Metastatic Breast Carcinoma in the Ovary (tissue), 3 donors: ENCODE measurements around the genes ABHD17B and TMC1.

- PRO-cap, 3 experiments: peak in 1 of 3 experiments; most common plus-strand start chr9:70076910 (in 1); most common minus-strand start chr9:70076719 (in 1)
Observed at GRCh38 chr9:70076436-70077187, 33.0 kb downstream of the MAMDC2 start.

DNA sequence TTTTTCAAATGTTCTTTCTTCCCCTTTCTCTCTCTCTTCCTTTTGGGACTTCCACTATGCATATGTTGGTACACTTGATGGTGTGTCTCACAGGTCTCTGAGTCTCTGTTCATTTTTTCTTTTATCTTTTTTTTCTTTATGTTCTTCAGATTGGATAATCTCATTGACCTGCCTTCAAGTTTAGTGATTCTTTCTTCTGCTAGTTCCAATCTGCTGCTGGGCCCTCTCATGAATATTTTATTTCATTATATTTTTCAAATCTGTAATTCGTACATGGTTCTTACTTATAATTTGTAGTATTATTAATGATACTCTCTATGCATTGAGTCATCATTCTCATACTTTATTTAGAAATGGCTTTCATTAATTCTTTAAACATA, 69.1 kb upstream of the SMC5 start:
- PRO-cap, 3 experiments: no peak in any of the 3 experiments

DNA sequence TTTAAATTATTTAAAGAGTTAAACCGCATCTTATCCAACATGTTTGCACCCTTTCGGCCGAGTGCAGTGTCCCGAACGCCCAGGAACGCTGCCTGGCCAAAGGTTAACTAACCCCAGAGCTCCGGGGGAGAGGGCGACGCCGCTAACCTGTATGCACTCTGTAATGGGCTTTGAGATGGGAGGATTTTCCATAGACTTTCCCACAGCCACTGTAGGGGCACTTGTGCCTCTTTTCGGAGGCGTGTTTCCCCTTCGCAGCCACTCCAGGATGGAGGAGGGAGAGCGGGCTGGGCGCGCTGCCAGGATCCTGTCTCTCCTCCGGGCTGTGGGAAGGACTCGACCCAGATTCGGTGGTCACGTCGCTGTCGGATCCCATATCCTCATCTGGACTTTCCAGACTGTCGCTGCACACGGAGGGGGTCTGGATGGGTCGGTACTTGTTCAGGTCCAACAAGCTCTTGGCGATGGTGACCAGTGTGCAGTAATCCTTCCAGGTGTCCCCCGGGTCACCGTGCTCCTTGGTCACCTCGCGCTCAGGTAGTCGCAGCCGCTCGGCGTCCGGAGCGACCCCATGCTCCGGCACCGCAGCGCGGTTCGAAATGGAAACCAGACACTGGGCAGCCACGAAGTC, 1.6 kb downstream of the KLF9 start:
- PRO-cap, 3 experiments: peak in 3 of 3 experiments; most common plus-strand start position 344 of the sequence (in 3); most common minus-strand start position 165 of the sequence (in 3)

GRCh38 chr9:70902440-70903460, 218.7 kb downstream of the TRPM3 start:
- PRO-cap, 3 experiments: no peak in any of the 3 experiments

- PRO-cap, 3 experiments: no peak in any of the 3 experiments
Observed at GRCh38 chr9:71689867-71690336, 78.4 kb downstream of the CEMIP2 start.

- PRO-cap, 3 experiments: no peak in any of the 3 experiments
Observed at GRCh38 chr9:71699702-71700065, 68.6 kb downstream of the CEMIP2 start.

DNA sequence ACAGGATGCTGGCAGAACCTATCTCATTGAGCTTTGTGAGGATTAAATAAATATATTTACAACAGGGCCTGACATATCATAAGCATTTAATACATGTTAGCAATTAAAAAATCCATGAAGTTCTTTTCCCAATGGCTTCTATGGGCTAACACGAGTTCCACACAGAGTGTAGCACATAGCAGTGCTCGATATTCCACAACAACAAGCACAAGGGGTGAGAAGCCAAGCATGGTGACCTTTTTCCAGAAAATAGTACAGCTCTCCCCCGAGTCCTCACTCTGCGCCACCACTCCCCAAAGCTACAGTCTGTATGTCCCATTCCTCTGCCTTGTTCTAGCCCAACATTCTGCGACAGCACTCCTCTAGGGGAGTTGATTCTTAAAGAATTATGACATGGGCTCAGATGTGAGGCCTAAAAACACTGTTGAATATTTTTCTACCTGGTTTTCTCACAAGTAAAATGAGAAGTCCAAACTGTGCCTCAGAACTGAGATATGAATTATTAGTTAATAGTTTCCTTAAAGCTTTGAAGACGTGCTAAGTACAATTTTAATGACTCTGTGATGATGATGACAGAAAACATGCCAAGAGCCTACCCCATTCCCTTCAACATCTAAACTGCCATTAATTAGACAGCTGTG, 54.4 kb downstream of the CEMIP2 start:
- PRO-cap, 3 experiments: no peak in any of the 3 experiments

DNA sequence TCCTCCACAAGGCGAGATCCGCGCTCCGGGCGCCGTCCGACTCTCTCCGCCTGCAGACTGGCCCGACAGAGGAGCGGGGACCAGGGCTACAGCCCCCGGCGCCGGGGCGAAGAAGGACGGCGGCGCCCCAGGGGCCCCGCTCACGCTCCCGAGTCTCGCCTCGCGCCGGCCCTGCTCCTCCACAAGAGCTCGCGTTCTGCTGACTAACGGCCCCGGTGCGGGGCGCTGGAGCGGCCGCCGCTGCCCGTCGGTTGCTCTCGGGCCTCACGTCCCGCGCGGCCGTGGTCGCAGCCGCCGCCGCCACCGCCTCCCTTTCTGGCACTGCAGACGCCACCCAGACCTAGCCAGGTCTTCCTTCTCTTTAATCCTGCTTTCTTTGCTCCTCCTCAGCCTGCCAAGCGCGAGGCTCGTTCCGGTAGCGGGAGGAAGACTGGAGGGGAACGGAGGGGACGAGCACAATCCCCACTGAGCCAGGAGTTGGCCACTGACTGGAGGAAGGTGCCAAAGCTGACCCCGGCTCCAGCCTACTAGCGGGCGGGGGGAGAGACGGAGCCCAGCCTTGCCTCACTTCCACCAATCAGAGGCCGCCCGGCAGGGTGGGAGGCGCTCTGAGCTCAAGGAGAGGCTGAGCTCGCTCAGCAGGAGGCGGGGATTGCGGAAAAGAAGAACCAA, at the start of gene ABHD17B:
TSS of gene ABHD17B (minus strand) at position 490 of the 672 bp plus-strand sequence.
- PRO-cap, 3 experiments: peak in 3 of 3 experiments; most common minus-strand start position 500 of the sequence (in 3)

DNA sequence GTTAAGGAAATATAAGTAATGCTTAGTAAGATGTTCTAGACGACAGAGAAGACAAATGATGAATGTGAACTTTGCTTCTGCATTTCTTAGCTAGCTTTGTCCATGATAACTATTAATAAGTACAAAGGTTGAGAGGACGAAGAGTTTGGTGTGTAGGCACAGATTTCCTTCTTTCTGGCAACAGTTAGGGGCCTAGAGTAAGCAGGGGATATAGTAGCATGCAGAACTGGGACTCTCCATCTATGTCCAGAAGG, 33.7 kb downstream of the C9orf85 start:
- PRO-cap, 3 experiments: no peak in any of the 3 experiments

- PRO-cap, 3 experiments: no peak in any of the 3 experiments
Observed at GRCh38 chr9:72127892-72128201, 21.4 kb upstream of the GDA start.

DNA sequence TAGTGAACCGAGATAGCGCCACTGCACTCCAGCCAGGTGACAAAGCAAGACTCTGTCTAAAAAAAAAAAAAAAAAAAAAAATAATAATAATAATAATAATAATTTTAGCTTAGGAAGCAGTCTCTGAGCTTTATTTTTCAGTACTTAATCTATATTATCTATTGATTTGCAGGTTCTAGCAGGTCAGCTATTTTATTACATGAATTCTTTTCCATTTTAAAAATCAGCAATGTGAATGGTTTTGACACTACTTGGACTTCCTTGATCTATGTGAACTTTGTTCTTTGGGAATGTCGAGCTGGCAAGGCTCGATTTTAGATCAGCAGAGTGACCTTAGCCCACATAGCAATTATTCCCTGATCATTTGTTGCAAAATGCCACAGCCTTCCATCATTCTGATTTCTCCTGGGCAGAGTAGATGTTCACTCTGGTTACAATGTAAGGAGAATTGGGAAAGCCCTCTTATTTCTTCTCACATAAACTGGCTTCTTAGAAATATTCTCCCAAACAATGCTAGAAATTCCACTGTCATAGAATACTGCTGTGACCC, 15.9 kb upstream of the GDA start:
- PRO-cap, 3 experiments: no peak in any of the 3 experiments

GRCh38 chr9:72349359-72349778, 15.6 kb downstream of the ZFAND5 start:
- PRO-cap, 3 experiments: no peak in any of the 3 experiments

GRCh38 chr9:72360360-72361256, 4.4 kb downstream of the ZFAND5 start:
- PRO-cap, 3 experiments: no peak in any of the 3 experiments

DNA sequence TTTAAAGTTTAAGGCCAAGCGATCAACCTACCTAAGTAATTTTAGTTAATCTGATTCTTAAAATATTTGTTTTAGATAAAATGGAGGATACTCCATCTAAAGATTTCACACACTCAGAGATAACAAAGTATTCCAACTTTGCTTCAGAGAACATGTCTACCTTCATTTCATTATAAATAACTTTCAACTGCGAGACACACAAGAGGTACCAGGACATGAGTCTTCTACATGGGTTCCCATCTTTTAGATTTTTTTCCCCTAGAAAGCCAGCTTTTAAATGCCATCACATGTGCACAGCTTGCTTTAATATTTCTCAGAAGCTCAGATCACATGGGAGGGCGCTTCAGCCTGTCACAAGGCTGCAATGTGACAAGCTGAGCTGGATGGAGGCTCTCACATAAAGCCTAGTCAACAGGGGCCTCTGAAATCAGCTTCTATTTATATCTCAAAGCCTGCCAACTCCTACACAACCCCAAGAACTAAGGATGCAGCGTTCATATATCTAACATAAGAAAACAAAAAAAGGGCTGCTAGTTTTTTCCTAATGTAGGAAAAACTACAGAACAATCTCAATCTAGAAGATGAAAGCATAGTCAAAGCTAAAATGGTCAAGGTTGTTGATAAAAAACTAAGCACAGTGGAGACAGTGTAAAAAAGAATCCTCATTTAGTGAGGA, 2.4 kb downstream of the ZFAND5 start:
- PRO-cap, 3 experiments: peak in 3 of 3 experiments; most common plus-strand start position 369 of the sequence (in 3); most common minus-strand start position 245 of the sequence (in 2)

GRCh38 chr9:72521417-72521837, at the start of gene TMC1:
TMC1 (plus strand) TSS chr9:72521608.
- PRO-cap, 3 experiments: no peak in any of the 3 experiments

DNA sequence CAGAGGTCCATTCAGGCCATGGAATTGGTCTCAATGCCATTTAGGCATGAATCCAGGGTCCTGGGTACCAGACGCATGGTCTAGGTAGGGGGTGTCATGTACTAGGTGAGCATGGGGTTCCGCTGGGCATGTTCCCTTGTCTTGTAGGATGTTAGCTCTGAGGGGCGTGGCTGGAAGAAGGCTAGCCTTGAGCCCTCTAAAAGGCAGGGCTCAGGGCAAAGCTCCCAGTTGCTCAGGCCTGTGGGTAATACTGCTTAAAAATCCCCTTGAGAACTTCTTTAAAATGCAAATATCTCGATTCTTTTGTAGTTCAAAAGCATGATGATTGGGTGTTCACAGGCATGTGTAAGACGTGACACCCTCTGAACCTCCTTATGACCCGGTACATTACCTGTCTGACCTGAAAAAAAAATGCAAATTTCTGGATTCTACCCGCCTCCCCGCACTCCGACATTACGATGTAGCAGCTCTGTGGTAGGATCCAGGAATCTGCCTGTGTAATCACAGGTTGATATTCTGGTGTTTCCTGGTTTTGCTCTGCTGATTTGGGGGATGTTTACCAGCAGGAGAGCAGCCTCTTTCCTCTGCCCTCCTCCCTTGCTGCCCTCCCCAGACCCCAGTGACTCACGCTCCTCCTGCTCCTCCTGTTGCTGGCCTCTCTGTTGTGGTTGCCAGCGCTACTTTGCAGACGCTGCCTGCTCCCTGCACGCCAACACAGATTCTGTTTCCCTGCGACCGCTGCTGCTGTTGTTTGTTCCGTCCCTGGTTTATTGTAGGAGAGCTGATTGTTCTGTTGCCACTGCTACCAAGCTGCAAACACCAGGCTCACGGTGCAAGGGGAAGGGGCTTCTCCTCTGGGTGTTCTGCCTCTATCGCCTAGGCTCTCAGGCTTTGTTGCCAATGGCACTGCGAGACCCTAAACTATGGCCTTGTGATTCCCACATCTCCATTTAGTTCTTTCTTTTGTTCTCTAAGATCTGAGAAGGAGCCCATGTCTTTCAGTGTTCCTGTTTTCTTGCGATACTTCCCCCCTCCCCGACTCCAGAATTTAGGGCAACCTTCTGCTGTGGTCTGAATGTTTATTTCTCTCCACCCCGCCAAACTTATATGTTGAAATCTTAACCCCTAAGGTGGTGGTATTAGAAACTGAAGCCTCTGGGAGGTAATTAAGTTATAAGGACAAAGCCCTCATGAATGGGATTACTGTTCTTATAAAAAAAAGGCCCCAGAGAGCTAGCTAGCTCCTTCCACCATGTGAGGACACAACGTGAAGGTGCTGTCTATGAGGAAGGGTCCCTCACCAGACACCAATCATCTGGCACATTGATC, 6.0 kb downstream of the TMC1 start:
- PRO-cap, 3 experiments: peak in 3 of 3 experiments; most common plus-strand start position 717 of the sequence (in 2); most common minus-strand start position 723 of the sequence (in 2)

- PRO-cap, 3 experiments: no peak in any of the 3 experiments
Observed at GRCh38 chr9:72827492-72828033, 125.3 kb downstream of the ALDH1A1 start.

DNA sequence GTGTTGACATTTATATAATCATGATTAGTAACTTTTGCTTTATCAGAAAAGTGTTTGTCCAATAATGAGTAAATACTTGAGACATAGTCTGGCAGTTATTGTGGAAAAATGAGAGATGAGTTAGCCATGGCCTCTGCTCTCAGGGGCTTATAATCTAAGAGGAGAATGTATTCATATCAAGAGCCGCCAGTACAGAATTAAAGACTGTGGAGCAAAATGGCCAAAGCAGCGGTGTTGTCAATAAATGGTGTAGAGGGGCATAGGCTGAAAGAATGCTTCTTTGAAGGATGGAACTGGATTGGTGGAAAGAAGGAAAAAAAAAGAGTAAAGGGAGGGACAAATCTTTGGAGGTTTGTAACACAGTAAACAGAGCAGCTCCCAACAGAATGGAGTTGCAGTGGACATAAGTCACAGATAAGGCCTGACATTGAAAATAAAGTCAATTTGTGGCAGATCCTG, 9.2 kb downstream of the ALDH1A1 start:
- PRO-cap, 3 experiments: no peak in any of the 3 experiments

DNA sequence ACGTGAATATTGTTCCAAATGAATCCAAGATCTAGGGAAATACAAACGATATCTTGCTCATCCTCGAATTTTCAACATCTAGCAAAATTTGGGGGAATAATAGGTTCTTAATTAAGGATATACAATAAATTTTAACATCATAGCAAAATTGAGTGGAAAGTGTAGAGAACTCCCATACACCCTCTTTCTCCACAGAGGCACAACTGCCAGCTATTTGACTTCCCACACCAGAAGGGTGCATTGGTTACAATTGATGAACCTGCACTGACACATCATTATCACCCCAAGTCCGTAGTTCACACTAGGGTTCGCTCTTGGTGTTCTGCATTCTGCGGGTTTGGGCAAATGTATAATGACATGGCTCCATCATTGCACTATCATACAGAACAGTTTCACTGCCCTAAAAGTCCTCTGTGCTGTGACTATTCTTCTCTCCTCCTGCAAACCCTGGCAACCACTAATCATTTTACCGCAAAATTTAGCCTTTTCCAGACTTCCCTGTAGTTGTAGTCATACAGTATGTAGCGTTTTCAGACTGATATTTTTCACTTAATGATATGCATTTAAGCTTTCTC, 45.8 kb upstream of the ALDH1A1 start:
- PRO-cap, 3 experiments: no peak in any of the 3 experiments

GRCh38 chr9:73050808-73051321, 98.0 kb upstream of the ALDH1A1 start:
- PRO-cap, 3 experiments: no peak in any of the 3 experiments